H4 (cell line): ENCODE measurements around a stretch of chr9.

GRCh38 chr9:37509191-37510152 lies 23.7 kb downstream of the POLR1E start:
- RAMPAGE, long total RNA, result no peak

GRCh38 chr9:37761814-37762224 lies 8.2 kb downstream of the TRMT10B start:
- RAMPAGE, long total RNA, result no peak

DNA sequence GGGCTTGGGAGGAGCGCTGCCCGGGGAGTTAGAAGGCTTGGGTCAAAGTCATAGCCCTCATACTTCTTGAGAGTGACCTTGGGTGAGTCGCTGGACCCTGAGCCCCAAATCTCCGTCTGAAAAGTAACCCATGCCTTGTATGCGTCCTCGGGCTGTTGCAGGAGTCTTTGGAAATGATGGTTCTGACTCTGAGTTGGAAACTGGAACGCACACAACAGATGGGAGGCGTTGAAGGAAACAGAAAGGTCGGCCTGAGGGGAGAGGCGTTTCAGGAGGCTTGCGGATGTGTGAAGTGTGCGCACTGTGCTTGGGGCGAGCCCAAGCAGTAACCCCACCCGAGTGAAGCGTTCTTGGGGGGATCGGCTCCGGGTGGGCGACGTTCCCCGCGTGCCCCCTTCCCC lies 721 bp upstream of the SLC25A51 start:
- RAMPAGE, long total RNA, result no peak

- RAMPAGE, long total RNA, result no peak
Measured at GRCh38 chr9:37938339-37939421, 34.8 kb upstream of the SLC25A51 start.

GRCh38 chr9:37967230-37967646 lies 63.3 kb upstream of the SLC25A51 start:
- RAMPAGE, long total RNA, result no peak

DNA sequence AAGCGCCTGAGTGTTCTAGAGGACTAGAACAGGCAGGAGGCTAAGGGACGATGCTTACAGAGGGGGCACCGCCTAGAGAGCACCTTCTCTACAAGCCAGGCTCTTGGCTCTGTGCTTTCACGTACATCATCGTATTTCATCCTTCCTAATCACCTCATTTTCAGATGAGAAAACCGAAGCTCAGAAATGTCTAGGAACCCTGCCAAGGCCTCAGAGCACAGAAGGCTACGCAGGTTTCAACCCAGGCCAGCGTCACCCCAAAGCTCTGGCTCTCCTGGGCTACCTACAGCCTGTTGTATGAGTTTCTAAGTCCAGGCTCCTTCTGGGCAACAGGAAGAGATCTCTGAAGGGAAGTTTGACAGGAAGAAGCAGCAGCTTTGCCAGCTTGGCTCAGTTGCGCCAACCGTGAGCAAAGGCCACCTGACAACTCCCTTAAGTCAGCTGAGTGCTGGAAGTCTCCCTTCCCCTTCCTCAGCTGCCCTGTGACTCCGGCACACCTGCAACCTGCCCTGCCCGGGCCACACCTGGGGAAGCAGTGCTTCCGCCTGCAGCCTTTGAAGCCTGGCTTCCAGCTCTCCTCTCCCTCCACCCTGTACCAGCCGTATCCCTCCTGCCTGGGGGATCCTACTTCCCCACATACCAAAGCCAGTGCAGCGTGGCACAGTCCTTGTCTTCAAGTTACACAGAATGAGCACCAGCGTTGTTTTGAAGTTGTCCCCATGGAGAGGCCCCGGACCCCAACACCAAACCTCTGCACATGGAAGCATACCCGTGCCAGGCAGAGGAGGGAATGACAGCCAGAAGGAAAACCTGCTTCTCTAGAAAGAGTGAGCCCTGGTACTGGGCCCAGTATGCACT lies 36.7 kb downstream of the SHB start:
- RAMPAGE, long total RNA, result no peak

DNA sequence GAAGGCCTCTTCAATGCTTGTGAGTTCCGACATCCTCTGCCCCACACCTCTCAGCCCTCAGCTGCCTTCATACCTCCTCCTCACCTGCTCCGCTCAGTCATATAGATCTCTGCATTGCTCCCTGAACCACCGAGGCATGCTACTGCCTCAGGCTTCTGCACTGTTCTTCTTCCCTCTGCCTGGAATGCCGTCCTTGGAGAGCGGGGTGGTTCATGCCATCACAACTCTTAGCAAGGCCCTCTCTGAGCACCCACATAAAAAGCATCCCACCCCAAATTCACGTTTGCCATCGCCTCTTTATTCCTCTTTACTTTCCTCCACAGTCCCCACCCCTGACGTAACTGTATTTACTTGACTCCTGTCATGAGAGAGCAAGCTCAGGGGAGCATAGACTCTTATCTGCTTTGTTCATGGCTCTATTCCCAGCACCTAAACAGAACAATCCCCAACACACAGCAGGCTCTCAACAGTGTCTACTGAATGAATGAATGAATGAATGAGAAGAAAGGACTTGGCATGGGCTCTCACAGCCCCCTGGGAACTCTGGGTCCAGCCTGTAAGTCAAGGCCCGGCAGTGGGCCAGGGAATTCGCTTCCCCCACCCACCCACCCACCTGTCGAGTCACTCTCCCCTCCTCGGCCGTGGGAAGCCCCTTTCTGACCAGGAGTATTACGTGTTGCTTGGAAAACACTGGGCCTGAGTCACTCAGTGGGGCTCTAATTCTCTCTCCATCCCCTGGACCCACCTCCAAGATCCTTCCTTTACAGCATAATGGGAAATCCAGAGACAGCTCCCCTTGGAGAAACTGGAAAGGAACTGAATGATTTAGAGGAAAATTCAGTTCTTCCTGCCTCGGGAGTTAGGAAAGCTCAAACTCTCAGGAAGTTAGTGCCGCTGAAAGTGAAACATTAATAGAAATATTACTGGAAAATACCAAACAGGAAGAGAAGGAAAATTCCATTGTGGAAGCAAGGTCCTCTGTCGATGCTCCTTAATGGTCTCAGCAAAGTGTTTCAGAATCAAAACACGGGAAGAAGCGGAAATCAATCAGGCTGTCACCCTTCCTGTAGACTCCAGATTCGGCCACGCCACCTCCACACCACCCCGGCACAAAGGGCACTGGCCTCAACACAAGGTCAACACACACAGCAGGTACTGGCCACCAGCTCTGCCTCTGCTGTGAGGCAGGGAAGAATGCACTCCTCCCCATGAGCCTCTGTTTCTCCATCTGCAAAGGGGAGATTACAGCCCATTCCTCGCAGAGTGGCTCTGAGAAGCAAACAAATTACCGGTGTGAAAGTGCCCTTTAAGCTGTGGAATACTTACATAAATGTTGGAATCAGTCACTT lies 9.9 kb downstream of the SHB start:
- RAMPAGE, long total RNA, result no peak

DNA sequence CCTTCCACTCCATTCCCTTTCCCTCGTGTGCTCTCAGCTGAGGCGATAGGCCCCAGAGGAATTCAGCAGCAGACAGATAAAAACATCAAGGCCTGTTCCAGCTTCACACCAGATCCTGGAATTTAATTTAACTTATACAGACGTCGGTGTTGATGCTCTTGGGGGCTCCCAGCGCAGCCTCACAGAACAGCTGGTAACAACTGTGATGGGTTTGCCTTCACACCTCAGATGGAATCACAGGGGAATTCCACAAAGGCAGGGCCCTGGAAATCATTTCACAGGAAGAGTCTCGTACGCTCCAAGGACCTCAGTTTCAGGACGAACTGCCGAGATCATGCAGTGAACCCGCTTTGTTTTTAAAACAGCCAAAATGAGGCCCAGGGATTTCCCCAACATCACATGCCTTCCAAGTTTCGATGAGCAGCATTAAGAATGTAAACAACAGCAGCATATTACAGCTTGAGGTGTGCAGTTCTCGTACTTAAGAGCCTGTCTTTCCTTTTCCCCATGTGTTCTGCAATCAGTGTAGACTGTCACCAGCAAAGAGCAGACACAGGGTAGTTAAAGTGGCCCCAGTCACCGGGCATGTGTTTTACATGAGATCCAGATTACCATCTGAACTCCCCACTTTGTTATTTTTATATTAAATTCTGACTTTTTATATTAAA lies 73.5 kb upstream of the ALDH1B1 start:
- RAMPAGE, long total RNA, result no peak

DNA sequence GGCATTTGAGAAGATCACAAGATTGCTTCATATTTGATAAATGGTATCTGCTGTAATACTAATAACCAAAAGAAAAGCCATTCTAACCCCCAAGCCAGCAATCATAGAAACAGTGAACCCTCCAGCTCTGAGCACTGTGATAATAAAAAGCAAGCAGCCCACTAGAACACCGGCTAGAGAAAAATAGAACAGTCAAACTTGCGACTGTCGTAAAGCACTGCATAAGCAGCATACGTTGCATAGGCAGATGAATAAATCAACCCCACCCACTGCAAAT lies 31.9 kb upstream of the ANKRD18A start:
- RAMPAGE, long total RNA, result no peak

- RAMPAGE, long total RNA, result no peak
Measured at GRCh38 chr9:38689635-38690078, 30.3 kb downstream of the FAM240B start.

GRCh38 chr9:40938965-40940030 lies 189.2 kb downstream of the FOXD4L6 start:
- RAMPAGE, long total RNA, result no peak

- RAMPAGE, long total RNA, result no peak
Measured at GRCh38 chr9:41006580-41007615, 121.6 kb downstream of the FOXD4L6 start.

GRCh38 chr9:41064595-41064924 lies 63.9 kb downstream of the FOXD4L6 start:
- RAMPAGE, long total RNA, result no peak

DNA sequence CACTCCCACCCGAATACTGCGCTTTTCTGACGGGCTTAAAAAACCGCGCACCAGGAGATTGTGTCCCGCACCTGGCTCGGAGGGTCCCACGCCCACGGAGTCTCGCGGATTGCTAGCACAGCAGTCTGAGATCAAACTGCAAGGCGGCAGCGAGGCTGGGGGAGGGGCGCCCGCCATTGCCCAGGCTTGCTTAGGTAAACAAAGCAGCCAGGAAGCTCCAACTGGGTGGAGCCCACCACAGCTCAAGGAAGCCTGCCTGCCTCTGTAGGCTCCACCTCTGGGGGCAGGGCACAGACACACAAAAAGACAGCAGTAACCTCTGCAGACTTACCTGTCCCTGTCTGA lies 21.7 kb upstream of the FOXD4L6 start:
- RAMPAGE, long total RNA, result no peak

DNA sequence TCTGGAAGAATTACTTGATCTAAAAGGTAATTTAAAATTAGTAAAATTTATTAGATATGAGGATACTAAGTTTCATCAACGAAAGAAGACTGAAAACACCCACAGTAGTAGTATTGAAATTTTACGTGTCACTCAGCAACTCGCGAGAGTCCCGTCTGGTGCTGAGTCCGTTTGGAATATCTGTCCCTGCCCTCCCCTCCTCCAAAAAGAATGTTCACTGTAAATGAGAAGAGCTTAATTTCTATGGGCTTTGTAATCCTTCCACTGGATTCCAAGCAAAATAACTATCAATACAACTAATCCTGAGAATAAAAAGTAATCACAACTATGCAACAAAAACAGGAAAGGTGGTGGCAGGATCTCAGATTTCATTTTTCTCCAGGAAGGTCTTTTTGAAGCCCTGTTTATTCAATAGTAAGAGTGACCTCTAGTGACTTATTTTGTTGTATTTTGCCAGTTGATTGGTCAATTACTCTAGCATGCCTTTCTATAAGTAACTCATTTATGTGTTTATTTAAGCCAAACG lies 2.1 kb downstream of the CNTNAP3B start:
- RAMPAGE, long total RNA, result no peak

- RAMPAGE, long total RNA, result no peak
Measured at GRCh38 chr9:61330299-61331023, 140.6 kb downstream of the SPATA31A7 start.

- RAMPAGE, long total RNA, result no peak
Measured at GRCh38 chr9:62532773-62533109, 1342.9 kb downstream of the SPATA31A7 start.

DNA sequence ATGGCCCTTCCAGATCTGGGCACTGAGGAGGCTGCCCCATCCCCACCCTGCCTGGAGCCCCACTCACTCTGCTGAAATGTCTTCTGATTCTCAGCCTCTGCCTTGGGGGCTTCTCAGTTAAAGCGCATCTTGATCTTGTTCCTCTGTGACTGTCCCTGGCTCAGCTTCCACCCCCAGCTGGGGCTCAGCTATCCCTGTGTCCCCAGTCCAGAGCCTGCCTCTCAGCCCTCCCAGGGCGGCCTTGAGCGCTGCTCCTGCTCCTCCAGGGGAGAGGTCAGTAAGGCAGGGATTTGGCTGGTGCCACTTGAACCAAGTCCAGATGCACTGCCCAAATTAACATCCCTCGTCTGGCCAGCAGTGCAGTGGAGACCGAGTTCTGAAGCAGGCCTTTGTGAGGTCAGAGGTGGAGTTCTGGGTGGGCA lies 141.1 kb downstream of the FOXD4L5 start:
- RAMPAGE, long total RNA, result no peak

DNA sequence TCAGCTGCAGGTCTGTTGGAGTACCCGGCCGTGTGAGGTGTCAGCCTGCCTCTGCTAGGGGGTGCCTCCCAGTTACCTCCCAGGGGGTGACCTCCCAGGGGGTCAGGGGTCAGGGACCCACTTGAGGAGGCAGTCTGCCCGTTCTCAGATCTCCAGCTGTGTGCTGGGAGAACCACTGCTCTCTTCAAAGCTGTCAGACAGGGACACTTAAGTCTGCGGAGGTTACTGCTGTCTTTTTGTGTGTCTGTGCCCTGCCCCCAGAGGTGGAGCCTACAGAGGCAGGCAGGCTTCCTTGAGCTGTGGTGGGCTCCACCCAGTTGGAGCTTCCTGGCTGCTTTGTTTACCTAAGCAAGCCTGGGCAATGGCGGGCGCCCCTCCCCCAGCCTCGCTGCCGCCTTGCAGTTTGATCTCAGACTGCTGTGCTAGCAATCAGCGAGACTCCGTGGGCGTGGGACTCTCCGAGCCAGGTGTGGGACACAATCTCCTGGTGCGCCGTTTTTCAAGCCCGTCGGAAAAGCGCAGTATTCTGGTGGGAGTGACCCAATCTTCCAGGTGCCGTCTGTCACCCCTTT lies 22.2 kb upstream of the FOXD4L4 start:
- RAMPAGE, long total RNA, result no peak

GRCh38 chr9:65811875-65812348 lies 75.0 kb downstream of the FOXD4L4 start:
- RAMPAGE, long total RNA, result no peak